ENCODE data around the genes TMC6, TMC8 and SOCS3.

DNA sequence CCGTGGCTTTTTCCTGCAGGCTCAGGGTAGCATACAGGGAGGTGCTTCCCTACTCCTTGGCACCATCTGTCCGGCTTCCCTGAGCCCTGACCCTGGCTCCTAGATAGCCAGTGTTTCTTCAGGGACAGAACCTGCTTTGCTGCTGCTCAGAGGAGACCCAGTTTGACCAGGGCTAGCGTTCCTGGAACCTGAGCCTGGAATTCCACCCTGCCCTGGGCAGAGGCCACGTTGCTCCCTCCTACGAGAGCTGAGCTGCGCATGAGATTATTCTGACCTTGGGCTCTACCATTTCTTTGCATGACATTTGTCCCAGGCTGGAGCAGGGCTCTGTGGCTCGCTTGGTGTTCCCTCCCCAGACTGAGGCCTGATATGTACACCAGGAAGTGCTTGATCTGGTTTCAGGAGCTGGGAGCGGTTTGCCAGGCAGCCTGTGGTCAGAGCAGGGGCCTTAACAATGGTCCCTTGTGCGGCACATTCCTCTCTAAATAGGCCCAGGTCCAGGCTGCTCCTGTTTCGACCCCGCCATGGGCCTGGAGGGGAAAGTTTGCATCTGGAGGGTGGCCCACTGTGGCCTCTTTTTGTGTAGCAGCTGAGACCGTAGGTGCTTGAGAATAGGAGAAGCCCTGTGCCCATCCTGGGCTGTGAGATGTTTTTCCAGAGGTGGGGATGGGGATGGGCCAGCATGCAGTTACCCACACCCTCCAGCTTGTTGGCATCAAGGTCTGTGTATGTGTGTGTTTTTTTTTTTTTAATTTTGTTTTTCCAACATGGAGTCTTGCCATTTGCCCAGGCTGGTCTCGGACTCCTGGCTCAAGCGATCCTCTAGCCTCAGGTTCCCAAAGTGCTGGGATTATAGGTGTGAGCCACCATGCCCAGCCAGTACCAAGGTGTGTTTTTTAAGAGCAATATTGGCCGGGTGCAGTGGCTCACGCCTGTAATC, 113.3 kb downstream of the SEPTIN9 start:
- RRBS, result no CpG with 5 or more reads among the region's 16 CpGs

DNA sequence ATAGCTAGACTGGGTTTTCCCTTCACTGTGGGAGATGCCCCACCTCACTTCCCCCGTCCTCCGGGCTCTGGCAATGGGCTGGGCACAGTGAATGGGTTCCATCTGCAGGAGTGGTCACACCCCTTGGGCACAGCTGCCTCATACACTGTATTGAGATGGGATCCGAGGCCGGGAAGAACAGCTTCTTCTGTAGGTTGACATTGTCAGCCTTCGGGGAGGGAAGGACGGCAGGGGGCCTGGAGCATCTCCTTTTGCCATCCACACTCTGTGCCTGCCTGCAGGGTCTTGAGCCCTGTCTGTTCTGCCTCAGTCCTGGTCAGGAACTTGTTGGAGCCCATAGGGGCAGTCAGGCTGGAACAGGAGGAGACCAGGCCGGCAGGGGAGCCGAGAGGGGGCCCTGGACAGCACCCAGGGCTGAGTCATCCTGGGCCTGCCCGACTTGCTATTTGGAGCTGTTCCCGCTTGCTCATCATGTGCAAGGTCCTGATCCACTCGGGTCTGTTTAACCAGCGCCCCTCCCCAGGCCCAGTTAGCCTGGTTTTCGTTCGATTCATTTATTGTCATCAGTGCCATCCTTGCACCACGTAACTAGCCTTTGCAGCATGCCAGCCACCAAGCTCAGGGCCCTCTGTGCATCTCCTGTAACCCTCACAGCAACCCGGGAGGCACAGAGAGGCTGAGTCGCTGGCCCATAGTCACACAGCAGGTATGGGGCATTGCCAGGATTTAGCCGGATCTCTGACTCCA, 146.3 kb downstream of the SEPTIN9 start:
- RRBS, result 41% methylated on average over 3 of the region's 18 CpGs

DNA sequence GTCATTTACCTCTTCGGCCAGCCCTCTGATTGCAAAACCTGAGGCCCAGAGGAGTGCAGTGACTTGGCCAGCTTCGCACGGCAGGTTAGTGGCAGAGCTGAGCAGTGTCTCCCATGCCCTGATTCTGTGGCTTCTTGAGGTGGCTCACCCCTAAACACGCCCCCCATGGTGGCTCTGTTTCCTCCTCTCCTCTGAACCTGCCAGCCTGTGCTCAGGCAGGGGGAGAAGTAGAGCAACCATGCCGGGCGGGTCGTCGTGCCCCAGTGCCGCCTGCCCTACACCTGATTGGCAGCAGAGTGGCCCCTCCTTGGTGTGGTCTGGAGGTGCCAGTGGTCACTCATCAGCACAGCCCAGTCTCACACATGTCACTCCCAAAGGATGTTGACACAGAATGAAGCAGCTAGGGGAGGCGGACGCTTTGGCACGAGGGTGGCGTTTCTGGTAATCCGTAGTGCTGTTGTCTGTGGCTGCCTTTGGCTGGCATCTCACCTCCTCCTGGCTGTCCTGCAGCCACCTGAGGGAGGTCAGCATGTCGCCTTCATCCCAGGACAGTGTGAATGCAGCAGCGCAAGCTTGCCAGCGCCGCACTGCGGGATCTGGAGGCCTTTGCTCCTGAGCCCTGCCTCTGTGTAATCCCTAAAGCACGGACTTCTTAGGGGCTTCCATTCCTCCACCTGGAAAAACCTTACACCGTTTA, 154.1 kb downstream of the SEPTIN9 start:
- RRBS, result no CpG with 5 or more reads among the region's 21 CpGs

GRCh38 chr17:77474227-77474713, 193.0 kb downstream of the SEPTIN9 start:
- RRBS, result no CpG with 5 or more reads among the region's 4 CpGs

GRCh38 chr17:77591086-77591697, 309.9 kb downstream of the SEPTIN9 start:
- RRBS, result 76% methylated on average over 9 of the region's 15 CpGs

DNA sequence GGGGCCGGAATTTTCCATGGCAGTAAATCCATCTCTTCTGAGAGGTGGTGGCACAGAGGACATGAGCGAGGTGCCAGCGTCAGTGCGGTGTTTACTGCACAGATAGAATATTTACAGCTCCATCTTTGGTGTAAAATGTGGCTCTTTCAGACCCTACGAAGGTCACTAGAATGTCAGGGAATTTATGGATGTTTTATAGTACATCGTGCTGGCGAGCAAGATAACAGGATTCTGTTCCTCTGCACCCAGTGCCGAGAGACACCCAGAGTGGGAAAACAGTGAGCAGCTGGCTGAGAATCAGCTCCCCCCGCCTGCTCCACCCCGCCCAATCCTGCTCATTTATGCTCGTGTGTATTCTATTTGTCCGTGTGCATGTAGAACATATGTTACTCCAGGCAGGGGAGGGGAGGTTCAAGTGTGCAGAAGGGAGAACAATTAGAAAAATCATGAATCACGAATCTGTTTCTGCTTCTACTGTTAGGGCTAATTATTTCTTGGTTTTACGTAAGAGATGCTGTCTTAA, 301.4 kb upstream of the TNRC6C start:
- RRBS, result no CpG with 5 or more reads among the region's 14 CpGs

DNA sequence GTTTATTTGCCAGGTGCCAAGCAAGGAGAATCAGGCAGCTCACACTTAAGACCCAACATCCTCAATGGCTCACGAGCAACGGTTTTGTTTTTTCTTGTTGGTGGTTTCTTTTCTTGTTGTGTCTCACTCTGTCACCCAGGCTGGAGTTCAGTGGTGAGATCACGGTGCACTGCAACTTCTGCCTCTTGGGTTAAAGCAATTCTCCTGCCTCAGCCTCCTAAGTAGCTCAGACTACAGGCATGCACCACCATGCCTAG, 174.0 kb upstream of the TNRC6C start:
- RRBS, result no CpG with 5 or more reads among the region's 3 CpGs

- RRBS, result no CpG with 5 or more reads among the region's 12 CpGs
These were observed 168.1 kb upstream of the TNRC6C start for GRCh38 chr17:77790226-77791050.

DNA sequence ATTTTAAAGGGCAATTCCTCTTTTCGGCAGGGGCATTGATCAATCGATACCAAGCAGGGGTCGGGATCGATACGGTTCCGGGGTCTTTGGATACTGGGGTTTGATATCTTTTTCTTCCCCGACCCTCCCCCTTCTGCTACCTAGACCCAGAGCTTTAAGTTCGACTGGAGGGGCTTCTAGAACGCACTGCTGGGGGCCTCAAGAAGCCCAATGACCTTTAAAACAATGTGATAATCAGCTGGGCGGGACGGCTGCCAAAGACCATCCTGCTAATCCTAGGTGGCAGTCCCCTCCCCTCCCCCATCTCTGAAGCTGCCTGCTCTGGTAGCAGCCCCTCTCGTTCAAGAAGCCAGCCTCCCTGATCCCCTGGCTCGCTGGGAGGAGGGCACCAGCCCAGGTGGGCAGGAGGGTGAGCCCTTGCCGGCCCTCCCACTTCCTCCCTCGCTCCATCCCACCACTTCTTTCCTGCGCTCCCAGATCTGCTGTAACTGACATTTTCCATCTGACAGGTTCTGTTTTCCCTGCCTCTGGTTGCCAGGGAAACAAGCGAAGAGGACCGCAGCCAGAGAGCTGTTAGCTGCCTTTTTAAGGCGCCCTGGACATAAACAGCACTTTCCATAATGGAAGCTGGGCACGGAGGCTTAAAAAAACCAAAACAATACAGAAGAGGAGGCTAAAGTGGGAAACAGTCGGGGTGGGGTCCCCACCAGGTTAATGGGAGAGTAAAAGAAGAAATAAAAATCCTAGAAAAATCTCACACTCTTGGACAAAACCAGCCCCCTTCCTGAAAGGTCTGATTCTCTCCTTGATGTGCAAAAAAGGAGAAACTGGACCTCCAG, 155.7 kb upstream of the TNRC6C start:
- RRBS, result no CpG with 5 or more reads among the region's 21 CpGs

DNA sequence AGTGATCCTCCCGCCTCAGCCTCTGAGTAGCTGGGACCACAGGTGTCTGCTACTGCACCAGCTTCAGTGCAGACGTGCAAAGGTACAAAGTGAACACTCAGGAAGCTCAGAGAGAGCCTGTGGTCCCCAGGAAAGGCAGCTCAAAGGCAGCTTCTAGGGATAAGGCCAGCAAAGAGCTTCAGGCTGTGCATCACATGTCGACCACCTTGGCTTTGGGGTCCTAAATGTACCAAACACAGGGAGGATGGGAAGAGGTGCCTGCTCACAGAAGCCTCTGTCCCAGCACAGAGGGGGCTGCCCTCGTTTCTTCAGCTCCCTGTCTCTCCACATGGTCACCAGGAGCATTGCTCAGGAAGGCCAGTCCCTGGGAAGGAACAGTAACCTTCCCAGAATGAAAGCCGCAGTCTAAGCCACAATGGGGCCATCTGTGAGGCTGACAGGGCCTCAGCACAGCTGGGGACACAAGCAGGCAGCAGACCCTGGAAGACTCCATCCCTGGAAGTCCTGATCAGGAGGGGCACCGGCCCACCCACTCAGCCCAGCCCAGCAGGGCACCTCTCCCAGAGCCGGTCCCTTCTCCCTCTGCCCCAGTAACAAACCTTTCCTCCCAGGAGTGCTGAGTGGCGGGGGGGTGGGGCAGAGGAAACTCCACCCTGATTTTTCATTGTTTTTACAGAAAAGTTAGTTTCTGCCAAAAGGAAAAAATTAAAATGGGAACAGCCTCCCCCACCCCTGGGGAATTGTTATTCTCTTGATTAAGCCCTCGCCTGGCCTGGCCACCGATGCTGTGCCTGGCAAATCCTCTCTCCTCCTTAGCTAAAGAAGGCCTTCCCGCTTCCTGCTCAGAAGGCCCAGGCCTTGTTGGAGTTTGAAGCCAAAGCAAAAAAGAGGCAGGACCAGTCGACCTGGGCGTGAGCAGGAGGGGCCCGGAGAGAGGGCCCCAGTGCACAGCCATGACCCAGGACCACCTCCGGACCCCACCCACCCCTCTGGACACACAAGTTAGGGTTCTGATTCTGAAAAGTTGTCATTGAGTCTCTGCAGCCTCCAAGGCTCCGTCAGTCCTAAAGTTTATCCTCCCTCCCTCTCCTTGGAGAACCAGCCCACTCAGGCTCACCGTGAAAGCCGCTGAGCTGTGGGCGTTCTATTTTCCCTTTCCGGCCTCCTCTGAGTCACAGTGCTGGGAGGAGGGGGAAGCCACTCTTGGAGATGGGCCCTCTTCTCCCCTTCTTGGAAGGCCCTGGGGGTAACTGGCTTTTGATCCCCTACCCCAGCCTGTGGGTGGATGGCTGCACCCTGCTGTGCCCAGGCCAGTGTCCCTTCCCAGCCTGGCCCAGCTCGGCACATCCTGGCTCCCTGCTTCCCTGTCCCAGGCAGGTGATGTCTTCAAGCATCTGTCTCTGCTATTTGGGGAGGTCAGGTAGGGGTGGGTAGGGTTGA, 128.5 kb upstream of the TNRC6C start:
- RRBS, result 12% methylated on average over 2 of the region's 21 CpGs

GRCh38 chr17:77869482-77870282, 88.8 kb upstream of the TNRC6C start:
- RRBS, result 47% methylated on average over 5 of the region's 19 CpGs

DNA sequence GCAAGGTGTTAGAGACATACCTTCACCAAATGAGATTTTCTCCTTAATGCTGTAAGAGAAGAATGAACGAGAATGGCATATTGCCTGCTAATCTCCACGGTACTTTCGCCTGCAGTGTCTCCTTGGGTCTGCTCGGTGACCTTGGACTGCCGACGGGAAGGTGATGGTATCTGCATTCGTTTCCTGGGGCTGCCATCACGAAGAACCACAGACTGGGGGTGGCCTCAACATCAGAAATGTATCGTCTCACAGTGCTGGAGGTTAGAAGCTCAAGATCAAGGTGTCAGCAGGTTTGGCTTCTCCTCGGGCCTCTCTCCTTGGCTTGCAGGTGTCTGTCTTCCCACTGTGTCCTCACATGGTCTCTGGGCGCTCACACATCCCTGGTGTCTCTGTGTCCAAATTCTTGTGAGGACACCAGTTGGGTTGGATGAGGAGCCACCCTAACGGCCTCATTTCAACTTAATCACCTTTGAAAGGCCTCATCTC, 86.3 kb upstream of the TNRC6C start:
- RRBS, result no CpG with 5 or more reads among the region's 12 CpGs

DNA sequence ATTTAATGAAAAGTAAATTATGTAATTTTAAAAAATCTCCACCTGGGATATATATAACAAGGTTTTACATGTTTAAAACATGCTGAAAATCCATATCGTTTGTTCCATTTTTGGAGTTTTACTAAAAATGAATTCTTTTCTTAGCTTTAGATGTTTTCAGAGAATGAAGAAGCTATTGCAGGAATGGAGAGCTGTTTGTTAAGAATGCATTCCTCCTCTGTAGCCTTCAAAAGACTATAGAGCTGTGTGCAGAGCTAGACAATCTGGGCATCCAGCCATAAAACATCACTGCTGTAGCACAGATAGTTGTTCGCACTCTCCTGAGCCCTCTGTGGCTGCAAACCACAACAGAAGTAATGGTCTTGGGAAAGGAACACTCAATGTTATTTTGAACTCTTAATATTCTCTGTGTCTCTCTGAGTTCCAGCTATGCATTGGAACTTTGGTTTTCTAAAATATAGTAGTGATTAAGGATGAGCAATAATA, 4.9 kb downstream of the TNRC6C start:
- RRBS, result no CpG with 5 or more reads among the region's 2 CpGs

GRCh38 chr17:78018257-78018643, 59.7 kb downstream of the TNRC6C start:
- RRBS, result no CpG with 5 or more reads among the region's 11 CpGs

GRCh38 chr17:78128094-78129027, at the start of gene TMC6:
TMC6 (minus strand) TSS chr17:78128755.
- RRBS, result 3% methylated on average over 31 of the region's 69 CpGs

- RRBS, result 67% methylated on average over 2 of the region's 10 CpGs
These were observed at the start of gene TMC8 for GRCh38 chr17:78130525-78131153. TMC8 (plus strand) TSS chr17:78130771.

DNA sequence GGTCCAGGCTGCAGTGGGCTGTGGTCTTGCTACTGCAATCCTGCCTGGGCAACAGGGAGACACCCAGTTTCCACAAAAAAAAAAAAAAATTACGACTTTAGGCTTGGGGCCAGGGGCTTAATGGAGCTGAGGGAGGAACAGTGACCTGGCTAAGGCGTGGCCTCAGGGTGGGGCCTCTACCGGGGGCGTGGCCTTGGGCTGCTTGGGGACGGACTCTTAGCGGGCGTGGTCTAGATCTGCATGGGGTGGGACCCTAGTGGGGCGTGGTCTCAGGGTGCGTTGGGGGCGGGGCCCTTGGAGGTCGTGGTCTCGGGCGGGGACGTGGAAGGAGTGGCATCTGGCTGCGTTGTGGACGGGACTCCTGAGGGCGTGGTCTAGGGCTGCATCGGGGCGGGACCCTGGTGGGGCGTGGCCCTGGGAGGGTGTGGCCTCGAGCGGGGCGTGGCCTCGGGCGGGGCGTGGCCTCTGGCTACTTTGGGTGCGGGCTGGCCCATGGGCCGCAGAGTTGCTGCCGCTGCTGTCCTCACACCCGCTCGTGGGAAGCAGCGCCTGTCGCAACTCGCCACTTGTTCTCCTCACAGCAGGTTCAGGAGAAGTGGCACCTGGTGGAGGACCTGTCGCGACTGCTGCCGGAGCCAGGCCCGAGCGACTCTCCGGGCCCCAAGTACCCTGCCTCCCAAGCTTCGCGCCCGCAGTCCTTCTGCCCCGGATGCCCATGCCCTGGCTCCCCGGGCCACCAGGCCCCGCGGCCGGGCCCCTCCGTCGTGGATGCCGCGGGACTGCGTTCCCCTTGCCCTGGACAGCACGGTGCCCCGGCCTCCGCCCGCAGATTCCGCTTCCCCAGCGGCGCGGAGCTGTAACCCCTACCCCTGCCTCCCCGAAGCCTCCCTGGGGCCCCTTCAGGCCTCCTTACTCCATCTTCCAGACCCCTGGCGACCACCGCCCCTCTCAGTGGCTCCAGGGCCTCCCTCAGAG, 5.6 kb upstream of the C17orf99 start:
- RRBS, result 31% methylated on average over 13 of the region's 64 CpGs

- RRBS, result no CpG with 5 or more reads among the region's 12 CpGs
These were observed 1.3 kb downstream of the C17orf99 start for GRCh38 chr17:78147210-78148096.

DNA sequence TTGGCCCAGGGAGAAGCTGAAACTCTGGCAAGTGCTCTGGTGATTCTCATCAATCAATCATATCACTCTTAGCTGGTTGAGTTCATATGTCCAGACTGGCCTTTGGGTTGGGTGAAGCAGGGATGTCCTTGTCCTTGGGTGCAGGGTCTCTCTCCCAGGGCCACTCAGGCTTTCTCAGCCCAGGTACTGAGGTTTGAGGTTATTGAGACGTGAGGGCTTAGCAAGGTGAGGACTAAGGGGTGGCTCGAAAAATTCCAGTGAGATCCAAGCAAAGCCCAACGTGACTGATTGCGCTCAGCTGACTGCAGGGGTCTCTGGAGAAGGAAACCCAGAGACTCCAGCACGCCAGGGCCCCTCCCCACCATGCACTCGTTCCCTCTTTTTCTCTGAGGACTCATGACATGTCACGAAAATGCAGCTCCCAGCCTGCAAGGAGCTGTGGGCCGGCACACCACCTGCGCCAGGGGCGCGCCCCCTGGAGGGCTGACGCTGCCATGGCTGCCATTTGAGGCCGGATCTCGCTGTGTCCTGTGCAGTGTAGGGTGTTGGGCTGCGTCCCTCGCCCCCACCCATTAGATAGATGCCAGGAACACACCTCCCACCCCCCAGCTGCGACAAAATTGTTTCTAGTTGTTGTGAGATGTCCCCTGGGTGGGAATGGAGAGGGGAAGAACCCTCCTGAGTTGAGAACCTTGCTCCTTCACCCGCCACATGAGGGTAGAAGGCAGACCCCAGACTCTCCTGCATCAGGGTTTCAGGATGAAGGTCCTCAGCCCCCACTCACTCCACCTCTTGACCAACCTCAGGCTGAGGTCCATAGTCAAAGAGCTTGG, 8.1 kb downstream of the SYNGR2 start:
- RRBS, result 14% methylated on average over 6 of the region's 18 CpGs

DNA sequence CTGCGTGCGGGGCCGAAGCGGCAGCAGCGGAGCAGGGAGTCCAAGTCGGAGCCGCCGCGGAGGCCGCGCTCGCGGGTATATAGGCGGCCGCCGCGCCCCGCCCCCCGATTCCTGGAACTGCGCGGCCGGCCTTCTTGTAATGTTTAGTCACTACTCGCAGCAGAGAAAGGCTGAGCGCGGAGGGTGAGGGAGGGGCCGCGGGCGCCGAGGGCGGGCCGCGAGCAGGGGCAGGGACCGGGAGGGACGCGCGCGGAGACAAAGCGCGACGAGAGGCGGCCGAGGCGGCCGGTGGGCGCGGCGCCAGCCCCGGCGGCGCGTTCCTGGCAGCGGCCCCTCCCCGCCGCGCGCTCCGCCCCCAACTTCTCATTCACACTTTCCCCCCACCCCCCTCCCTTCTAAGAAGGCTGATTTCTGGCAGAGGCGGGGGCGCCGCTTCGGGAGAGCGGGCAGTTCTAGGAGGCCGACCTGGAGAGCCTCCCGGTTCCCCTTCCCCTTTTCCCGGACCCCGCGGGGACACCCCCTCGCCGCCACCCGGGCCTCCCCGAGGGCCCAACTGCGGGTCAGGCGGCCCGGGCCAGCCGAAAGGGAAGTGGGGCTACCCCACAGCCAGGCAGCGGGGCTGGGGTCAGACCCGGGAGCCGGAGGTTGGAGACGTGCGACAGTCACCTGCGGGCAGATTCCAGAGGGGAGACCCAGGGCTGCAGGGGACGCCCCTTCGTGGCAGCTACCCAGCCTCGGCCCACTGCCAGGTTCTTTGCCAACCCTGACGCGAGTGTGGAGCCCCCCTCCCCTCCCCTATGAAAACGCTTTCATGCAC, at the start of gene SOCS3:
Gene SOCS3, minus strand, starts transcription at position 53 of the 817 bp plus-strand sequence.
- RRBS, result 2% methylated on average over 20 of the region's 87 CpGs

All from AG04449 (cell line).